HGPS cell (cell line): ENCODE measurements around the genes PCIF1, CD40, CDH22, OCSTAMP and SLC13A3.

GRCh38 chr20:45934489-45934770 lies at the start of gene PCIF1:
Gene PCIF1, plus strand, starts transcription at chr20:45934683.
- RRBS: under 1% methylated on average over 5 of the region's 29 CpGs

DNA sequence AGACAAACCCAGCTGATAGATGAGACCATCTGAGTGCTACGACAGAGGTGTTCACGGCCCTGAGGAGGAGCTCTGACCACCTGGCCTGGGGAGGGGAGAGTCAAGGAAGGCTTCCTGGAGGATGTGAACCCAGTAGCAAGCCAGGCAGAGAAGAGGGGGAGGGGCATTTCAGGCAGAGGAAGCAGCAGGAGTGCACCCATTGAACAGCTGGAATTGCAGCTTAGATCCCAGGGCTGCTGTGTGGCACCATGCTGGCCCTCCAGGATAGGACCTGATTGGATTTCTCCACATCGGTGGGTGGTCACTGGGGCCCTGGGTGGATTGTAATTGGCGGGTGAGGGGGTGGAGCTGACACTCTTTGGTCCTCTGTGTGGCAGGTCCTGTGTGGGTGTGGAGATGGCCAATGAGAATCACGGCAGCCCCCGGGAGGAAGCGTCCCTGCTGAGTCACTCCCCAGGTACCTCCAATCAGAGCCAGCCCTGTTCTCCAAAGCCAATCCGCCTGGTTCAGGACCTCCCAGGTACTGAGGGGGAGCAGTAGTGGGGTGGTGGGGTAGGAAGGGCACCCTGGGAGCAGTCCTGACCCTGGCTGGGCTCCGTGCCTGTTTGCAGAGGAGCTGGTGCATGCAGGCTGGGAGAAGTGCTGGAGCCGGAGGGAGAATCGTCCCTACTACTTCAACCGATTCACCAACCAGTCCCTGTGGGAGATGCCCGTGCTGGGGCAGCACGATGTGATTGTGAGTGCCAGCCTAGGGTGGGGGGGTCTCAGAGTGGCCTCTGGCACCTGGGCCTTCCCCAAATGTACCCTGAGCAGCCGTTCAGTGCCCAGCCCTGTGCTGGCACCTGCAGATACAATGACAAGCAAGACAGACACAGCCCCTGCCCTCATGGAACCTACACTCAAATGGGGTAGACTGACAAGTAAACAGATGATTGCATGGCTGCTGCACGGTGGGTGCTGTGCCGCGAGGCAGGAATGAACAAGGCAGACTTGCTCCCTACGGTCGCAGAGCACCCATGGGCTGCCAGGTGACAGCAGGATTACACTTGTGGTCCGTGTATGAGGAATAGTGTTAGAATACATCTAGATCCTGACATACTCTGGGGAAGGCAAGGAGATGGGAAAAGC lies 4.5 kb downstream of the PCIF1 start:
- RRBS: no CpG with 5 or more reads among the region's 21 CpGs

GRCh38 chr20:45958997-45959525 lies 12.9 kb downstream of the ZNF335 start:
- RRBS: no CpG with 5 or more reads among the region's 16 CpGs

DNA sequence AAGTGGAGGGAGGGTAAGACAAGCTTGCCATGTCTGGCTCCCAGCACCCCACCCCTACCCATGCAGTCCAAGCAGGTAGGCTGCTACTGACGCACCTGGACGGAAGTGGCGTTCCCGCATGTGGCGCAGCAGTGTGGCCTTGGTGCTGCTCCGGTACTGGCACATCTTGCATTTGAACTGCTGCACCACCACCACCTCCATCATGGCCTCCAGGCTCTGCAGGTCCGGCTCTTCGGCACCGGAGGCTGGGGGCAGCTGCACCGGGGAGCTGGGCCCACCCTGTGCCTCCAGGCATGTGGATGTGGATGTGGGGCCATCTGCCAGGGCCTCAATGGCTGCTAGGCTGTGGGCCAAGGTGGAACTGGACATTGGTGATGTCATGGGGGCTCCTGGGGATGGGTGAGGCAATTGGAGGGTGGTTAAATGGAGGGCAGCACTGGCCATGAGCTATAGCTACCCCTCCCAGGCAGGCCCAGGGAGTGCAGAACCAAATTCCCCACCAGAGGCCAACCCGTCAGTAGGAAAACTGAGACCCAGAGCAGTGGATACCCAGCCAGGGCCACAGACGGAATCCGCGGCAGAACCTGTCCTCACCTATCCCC lies 4.3 kb downstream of the ZNF335 start:
- RRBS: 98% methylated on average over 2 of the region's 14 CpGs

GRCh38 chr20:46088698-46089771 lies 727 bp downstream of the NCOA5 start:
- RRBS: 1% methylated on average over 17 of the region's 98 CpGs

- RRBS: no CpG with 5 or more reads among the region's 33 CpGs
Measured at GRCh38 chr20:46117800-46118428, at the start of gene CD40. Gene CD40, plus strand, starts transcription at chr20:46118314.

- RRBS: 21% methylated on average over 18 of the region's 49 CpGs
Measured at GRCh38 chr20:46200690-46201377, 82.7 kb downstream of the CD40 start.

GRCh38 chr20:46307964-46309221 lies at the start of gene CDH22:
Gene CDH22, minus strand, starts transcription at chr20:46308498.
- RRBS: 3% methylated on average over 42 of the region's 115 CpGs

DNA sequence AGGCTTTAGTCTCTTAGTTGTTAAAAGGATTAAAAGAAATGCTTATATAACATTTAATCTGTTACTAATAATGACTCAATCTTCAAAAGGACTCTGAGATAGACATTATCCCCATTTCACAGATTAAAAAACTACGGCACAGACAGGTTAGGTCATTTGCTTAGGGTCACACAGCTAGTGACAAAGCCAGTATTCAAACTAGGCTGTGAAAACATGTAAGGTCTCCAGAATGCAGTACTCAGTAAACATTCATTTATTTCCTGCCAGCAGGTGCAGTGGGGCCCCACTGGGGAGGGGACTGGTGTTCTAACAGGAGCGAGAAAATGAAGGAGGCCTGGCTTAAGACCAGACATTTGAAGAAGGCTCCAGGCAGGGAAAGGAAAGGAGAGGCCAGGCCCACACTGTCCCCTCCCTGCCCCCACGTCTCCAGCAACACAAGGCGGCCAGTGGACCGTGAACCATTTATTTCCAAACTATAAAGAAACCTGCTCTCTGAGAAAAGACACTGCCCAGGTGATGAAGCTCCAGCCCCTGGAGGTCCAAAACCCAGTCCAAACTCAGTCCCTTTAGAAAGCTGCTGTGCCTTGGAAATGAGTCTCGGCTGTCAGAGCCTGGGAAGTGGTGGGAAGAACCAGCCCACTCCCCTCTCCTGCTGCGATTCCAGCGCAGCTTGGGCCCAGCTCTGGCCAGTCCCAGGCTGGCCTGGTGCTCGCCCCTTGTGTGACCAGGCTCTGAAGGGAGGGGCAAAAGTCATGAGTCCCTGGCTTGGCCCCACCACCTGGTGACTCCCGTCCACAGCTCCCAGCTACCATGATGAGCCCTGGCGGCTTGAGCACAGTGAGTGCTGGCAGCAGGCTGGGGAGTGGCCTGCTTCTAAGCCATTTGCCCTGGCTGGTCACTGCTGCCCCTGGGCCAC lies 14.5 kb downstream of the SLC35C2 start:
- RRBS: no CpG with 5 or more reads among the region's 11 CpGs

DNA sequence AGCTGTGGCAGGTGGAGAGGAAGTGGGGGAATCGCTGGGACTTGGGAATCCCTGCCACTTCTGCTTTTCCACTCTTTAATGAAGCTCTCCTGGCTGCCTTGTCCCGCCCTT lies at the start of gene OCSTAMP:
OCSTAMP (minus strand) TSS at position 53 of the 111 bp plus-strand sequence.
- RRBS: no CpG with 5 or more reads among the region's 2 CpGs

DNA sequence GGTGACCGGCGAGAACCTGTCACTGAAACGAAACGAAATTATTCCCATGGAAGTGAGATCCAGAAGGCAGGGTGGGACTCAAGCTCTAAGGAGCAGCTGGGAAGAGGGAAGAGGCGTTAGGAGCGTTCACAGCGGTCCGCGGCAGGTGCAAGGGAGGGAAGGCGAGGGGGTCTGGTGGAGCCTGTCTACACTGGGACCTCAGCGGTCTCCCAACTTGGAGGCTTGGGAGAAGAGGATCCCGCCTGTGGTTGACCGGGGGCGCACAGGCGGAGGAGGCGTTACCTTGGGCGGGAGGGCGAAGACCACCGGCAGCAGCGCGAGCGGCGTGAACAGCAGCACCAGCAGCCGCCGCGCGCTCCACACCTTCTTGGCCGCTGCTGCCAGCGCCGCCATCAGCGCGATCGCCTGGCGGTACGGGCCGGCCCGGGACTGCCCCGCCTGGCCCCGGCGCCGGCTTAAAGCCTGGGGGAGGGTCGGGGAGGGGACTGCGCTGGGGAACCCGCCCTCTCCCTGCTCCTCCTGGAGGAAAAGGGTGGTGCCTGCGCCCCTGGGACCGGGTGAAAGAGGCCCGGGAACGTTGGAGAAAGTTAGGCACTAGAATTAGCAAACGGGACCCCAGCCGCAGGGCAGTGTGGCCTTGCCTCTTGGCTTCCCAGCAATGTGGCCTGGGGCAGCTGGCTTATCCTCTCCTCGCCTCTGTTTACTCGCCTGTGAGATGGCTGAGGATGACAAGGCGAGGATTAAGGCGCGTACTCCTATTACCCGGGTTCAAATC lies at the start of gene SLC13A3:
SLC13A3 (minus strand) TSS at position 431 of the 775 bp plus-strand sequence.
- RRBS: 5% methylated on average over 7 of the region's 56 CpGs

- RRBS: no CpG with 5 or more reads among the region's 10 CpGs
Measured at GRCh38 chr20:46710423-46710861, 993 bp downstream of the SLC2A10 start.

GRCh38 chr20:46928559-46929182 lies 34.0 kb downstream of the EYA2 start:
- RRBS: 41% methylated on average over 4 of the region's 12 CpGs

DNA sequence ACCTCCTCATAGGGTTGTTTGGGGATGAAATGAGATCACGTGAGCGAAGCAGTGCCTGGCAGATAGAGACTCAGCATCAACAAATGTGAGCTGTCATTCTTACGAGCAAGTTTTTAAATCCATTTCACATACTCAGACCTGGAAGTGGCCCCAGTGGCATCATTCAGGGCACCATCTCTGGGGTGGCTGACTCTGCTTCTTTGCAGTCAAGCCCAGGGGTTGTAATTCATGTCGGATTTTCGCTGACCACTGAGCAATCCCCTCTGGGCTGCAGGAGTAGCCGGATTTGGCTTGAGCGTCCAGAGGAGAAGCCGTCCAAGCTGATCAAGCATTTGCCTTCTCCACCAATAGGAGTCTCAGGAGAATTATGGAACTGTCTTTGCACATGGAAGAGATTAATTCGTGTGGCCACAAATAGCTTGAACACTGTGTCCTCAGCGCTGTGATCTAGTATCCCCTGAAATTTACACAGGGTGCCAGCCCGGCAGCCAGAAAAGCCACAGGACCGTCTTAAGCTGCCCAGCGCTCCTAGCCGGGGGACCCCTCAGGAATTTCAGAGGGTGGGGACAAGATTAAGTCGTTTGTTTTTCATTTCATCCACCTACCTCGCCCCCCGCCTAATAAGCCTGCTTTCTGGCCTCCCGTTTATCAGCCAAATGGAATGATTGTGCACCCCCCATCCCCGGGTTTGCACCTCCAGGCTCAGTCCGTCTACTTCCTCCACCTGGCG lies 37.0 kb downstream of the EYA2 start:
- RRBS: 11% methylated on average over 4 of the region's 21 CpGs

GRCh38 chr20:46989945-46990217 lies 95.2 kb downstream of the EYA2 start:
- RRBS: no CpG with 5 or more reads among the region's 5 CpGs

GRCh38 chr20:47181207-47181576 lies 175.3 kb downstream of the ZMYND8 start:
- RRBS: no CpG with 5 or more reads among the region's 3 CpGs

DNA sequence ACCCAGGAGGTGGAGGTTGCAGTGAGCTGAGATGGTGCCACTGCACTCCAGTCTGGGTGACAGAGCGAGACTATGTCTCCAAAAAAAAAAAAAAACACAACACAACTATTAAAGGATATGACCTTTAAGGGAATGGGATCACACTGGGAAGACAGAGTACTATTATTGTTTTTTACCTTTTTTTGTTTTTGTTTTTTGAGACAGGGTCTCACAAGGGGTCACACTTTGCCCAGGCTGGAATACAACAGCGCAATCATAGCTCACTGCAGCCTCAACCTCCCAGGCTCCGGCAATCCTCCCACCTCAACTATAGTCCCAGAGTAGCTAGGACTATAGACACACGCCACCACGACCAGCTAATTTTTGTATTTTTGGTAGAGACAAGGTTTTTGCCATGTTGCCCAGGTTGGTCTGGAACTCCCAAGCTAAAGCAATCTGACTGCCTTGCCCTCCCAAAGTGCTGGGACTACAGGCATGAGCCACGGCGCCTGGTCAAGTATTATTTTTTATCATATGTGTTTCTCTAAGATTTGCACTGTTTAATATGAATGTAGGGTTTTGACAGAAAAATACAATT lies 81.0 kb downstream of the ZMYND8 start:
- RRBS: no CpG with 5 or more reads among the region's 7 CpGs

GRCh38 chr20:47321131-47321894 lies 35.2 kb downstream of the ZMYND8 start:
- RRBS: no CpG with 5 or more reads among the region's 8 CpGs

DNA sequence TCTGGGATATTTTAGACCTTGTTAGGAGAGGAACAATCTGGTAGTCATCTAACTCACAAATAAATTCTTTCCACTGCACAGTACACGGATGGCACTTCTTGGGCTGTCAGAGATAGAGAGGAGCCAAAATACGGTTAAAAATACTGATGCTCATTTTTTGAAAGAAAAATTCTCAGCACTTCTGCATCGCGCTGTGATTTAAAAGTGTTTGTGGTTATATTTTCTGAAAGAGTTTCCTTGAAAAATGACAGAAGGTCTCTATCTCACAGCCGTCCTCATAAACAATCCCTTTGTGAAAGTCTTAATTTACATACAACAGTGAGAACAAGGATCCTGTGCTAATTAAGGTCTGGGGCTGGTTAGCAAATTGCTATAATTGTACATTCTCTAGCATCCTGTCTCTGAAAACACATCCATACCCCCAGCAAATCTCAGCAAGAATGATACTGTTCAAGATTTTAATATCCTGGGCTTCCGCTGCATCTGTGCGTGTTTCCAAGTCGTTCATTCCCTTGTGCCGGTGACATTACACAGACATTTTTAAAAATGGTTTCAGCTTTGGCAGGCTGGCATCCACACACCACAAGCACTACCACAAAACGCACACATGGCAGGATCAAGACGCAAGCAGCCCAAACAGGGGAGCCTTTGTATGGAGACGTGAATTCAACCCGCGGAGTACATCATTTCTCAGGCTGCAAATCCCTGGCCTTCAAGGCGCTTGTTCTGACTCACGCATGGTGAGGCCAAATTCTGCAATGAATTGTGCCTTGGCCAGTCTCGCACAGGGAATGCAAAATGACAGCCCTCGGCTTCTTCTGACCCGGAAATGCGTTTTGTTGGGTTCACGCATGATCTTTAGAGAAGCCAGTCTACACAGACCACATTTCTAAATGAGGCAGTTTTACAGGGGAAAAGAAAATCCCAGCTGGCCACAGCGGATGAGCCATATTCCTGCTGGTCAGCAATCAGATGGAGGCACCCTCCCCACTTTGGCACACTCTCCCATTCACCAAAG lies 20.3 kb downstream of the ZMYND8 start:
- RRBS: no CpG with 5 or more reads among the region's 22 CpGs

GRCh38 chr20:47355584-47356354 lies 730 bp downstream of the ZMYND8 start:
- RRBS: no CpG with 5 or more reads among the region's 2 CpGs